ENCODE measurements around a stretch of chr22.

DNA sequence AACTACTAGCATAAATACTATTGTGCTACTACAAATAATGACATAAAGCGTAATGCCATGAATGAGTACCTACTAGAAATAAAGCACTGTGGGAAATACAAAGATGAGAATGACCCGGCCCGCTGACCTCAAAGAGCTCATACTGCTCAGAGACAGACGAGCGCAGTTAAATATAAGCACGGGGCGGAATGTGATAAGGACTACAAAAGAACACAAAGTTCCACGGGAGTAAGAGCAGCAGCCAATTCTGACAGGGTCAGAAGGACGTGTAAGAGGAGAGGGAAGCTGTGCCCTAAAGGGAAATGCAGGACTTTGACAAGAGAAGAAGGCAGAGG is 314.7 kb downstream of the LARGE1 start:
- PRO-cap = no peak
- RRBS = no CpG with 5 or more reads among the region's 9 CpGs

DNA sequence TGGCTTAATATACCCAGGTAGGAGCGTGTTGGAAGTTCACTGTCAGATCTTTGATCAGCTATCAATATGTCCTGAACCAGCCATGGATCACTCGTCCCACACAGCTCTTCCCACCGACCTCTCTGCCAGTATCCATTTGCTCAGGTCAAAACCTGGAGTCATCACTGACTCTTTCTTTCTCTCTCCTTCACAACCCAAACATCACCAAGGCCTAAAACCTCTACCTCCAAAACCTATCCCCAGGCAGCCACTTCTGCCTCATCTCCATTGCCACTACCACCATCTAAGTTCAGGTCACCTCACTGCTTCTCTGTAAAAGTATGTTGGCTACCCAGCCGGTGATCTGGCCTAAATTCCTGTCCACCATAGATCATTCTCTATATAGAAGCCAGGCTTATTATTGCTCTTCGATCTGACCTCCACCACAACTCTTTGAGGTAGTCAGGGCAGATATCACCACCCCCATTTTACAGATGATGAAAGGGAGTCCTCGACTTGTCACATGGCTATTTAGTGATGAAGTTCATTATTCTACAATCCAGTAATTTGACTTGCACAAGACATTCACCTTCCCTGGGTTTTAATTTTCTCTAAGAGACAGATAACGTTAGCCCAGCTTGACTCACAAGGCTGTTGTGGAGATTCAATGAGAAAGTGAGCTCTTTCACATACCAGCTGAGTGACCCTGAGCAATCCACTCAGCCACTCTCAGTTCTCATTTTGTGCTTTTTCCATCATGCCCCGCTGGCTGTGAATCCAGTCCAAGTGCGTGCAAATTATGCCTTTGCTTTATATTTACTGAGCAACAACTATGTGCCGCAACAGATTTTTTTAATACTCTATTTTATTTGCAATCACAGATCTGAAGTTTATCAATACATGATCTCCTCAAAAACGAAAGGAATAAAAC is 176.8 kb downstream of the LARGE1 start:
- PRO-cap = no peak
- RRBS = no CpG with 5 or more reads among the region's 11 CpGs

- PRO-cap = no peak
- RRBS = no CpG with 5 or more reads among the region's 4 CpGs
Measured at GRCh38 chr22:33841575-33842097, 78.6 kb downstream of the LARGE1 start.

GRCh38 chr22:33864363-33865390 is 55.6 kb downstream of the LARGE1 start:
- PRO-cap = no peak
- RRBS = no CpG with 5 or more reads among the region's 13 CpGs

DNA sequence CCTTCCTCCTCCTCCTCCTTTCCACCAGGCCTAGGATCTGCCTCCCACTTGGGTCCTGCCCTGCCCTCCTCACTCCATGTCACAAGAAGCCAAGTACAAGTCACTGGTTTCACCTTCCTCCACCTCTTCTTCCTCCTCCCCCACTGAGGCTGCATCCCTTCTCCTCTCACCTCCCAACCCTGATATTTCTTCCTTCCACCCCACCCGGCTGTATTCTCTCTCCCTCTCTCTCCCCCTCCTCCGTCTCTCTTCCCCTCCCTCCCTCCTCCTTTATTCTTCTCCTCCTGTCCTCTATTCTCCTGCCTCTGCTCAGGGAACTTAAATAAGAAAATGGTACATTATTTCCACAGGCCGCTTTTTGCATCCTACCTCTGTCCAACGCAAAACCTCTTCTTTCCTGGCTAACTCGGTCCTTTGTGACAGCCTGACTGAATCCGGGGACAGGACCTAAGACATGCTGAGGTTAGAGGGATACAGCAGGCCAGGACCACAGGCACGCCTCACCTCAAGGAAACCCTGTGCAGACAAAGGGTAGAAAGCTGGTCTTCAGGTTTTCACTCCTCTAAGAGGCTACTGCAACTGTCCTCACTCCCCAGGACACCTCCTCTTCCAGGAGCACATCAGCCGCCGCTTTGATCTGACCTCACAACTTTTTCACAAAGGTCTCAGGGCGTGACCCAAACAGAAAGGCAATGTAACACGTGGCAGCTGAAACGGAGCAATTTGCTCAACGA is 46.4 kb downstream of the LARGE1 start:
- PRO-cap = no peak
- RRBS = no CpG with 5 or more reads among the region's 13 CpGs

- PRO-cap = no peak
- RRBS = no CpG with 5 or more reads among the region's 10 CpGs
Measured at GRCh38 chr22:33879678-33880549, 40.4 kb downstream of the LARGE1 start.

DNA sequence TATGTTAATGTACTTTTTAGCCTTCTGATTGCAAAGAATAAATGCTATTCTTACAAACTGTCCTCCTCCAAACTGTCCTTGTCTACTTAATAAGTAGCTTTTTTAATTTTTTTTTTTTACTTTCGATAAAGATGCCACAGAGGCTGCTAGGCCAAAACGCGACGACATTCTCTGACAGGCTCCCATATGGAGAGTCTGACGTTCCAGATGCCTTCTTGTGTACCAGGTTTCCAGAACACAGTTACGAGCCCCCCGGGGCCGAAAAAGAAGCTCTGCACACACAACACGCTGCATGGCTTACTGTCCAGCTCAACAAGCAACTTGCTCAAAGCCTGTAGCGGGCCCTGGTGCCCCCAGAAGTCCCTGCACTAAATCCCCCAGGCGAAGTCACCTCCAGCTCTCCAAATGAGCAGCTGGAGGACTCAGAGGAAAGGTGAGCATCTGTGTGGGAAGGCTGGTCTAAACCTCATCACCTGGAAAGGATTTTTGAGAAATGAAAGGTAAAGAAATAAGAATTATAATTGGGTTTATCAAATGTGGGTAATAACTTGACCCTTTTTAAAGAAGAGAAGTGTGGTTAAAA is 39.2 kb downstream of the LARGE1 start:
- PRO-cap = no peak
- RRBS = no CpG with 5 or more reads among the region's 11 CpGs

DNA sequence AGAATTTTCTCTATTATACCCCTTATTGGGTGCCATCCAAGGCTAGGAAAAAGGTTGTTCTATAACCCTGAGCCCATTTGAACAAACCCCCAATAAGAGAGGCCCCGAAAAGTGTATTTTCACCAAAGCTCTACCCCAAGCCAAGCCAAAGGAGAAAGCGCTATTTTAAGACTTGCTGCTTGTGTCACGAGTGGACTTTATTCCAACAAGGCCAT is 11.4 kb downstream of the LARGE1 start:
- PRO-cap = no peak
- RRBS = no CpG with 5 or more reads among the region's 3 CpGs

DNA sequence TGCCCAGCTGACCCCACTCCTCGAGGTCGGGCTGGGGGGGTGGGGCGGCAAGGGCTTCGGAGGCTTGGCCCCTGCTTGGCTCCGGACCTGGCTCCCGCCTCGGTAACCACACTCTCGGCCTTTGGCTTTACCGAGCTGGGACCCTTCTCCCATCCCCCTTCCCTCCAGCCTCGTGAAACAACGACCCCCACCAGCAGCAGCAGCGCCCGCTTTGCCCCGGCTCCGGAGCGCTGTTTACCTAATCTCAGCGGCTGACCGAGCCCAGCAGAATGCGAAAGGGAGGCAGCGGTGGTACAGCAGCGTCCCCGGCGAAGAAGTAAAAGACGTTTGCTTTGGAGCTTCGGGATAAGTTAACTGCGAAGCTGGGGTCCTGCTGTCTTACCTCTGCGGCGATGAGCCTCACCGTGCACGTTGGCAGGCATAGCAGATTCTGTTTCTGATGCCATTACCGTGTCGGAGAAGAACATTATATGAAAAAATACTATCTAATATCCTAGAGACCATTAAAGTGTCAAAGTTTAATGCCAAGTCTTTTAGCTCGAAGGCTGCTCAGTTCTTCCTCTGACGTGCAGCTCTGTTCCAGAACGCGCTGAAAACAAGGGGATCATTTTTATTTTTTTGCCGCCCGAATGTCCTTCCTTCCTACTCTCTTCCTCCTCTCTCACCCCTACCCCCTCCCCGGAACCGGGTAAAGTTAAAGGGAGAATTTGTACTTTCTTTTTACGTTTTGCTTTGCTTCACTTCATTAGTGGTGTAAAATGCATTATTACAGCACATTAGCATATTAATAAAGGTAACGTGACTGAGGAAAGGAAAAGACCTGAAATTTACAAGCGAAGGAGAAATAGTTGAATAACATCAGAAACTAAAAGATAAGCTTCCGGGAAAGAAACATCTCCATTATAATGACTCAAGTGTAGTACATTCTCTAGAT is 2.2 kb upstream of the LARGE1 start:
- PRO-cap = no peak
- RRBS = 19% methylated on average over 8 of the region's 44 CpGs

GRCh38 chr22:34775577-34775895 is 290.4 kb upstream of the ISX start:
- PRO-cap = unidirectional peak, minus-strand start at chr22:34775643
- RRBS = no CpG with 5 or more reads among the region's 1 CpG

- PRO-cap = no peak
- RRBS = no CpG with 5 or more reads among the region's 9 CpGs
Measured at GRCh38 chr22:35116597-35117154, 50.7 kb downstream of the ISX start.

DNA sequence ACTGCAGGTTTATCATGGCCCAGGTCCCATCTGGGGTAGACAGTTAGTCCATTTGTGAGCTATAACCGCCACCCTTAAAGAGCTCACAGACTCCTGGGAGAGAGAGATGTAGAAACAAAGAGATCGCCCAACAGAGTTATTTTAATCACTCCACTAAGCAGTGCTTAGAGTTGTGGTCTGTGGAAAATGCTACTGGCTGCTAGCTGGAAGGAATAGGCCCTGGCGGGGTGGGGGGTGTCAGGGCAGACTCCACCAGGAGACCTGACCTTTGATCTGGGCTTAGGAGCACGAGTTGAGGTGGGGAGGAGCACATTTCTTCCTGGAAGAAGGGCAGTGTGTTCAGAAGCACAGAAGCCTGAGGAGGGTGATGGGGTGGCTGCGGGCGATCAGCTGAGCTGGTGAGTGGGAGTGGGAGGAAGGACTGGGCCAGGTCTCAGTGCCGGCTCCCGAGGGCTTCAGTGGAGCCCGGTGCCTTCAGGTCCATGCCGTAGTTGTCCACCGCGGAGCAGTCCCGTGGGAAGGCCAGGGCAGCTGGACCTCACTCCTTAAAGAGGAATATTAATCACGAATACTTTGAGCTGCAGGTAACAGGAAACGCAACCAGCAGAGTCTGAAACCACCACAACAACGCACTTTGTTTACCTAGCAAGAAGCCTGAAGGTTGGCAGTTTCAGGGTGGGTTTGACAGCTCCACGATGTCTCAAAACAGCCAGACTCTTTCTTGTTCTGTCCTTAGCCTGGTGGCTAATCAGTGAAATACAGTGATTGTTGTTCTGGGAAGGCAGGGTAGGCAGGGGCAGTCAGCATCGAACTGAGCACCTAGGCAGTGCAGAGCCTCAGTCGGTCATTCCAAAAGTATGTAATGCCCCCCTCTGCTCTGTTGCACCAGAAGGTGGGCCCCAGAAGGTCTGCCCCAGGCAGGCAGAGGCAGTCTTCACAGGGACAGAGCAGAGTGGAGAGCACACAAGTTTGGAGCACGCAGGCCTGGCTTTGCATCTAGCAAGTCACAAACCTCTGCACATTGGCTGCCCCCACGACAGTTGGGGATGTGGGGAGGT is 11.4 kb downstream of the TOM1 start:
- PRO-cap = no peak
- RRBS = no CpG with 5 or more reads among the region's 21 CpGs

- PRO-cap = no peak
- RRBS = 89% methylated on average over 9 of the region's 19 CpGs
Measured at GRCh38 chr22:35315498-35316350, 16.0 kb downstream of the TOM1 start.

- PRO-cap = no peak
- RRBS = no CpG with 5 or more reads among the region's 11 CpGs
Measured at GRCh38 chr22:35356514-35357063, 24.3 kb upstream of the HMOX1 start.

DNA sequence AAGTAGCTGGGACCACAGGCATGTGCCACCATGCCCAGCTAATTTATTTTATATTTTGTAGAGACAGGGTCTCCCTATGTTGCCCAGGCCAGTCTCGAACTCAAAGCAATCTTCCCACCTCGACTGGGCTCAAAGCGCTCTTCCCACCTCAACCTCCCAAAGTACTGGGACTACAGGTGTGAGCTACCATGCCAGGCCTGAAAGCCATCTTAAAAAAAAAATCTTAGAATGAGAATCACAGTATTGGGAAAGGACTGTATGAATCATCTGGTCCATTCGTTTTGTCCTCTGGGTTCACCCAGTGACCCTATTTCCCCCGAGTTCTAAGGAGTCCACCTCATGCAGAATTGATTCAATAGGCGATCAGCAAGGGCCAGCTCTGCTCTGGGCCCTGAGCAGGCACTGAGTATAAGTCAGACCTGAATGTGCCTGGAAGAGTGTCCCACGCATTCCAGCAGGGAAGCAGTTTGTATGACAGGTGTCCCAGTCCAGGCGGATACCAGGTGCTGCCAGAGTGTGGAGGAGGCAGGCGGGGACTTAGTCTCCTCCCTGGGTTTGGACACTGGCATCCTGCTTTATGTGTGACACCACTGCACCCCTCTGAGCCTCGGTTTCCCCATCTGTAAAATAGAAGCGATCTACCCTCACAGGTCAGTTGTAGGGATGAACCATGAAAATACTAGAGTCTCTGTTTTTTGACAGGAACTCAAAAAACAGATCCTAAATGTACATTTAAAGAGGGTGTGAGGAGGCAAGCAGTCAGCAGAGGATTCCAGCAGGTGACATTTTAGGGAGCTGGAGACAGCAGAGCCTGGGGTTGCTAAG is 853 bp upstream of the HMOX1 start:
- PRO-cap = no peak
- RRBS = no CpG with 5 or more reads among the region's 11 CpGs

- PRO-cap = no peak
- RRBS = no CpG with 5 or more reads among the region's 28 CpGs
Measured at GRCh38 chr22:35399101-35399758, 710 bp upstream of the MCM5 start.

GRCh38 chr22:35480193-35480530 is 60.5 kb upstream of the RASD2 start:
- PRO-cap = no peak
- RRBS = no CpG with 5 or more reads among the region's 8 CpGs

DNA sequence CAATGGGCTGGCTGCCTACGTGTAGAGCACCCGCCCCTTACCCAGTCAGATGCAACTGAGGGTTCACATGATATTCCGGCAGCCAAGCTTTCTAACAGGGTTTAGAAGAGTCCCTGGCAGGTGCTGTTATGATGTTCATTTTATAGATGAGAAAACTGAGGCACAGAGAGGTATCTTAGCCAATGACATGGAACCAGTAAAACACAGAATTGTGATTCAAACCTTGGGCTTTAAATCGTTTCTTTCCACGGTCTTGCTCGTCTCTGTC is 42.5 kb upstream of the RASD2 start:
- PRO-cap = no peak
- RRBS = no CpG with 5 or more reads among the region's 6 CpGs

- PRO-cap = no peak
- RRBS = no CpG with 5 or more reads among the region's 8 CpGs
Measured at GRCh38 chr22:35526999-35527454, 13.6 kb upstream of the RASD2 start.

- PRO-cap = no peak
- RRBS = no CpG with 5 or more reads among the region's 11 CpGs
Measured at GRCh38 chr22:35610632-35611362, 6.3 kb downstream of the MB start.

Measured in MCF 10A (cell line).